A375 (cell line): ENCODE measurements around the genes SMIM40, CUTA and BAK1.

DNA sequence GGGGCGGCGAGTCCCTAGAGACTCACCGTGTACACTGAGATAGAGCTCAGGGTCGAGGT is 381 bp downstream of the TAPBP start:
- RAMPAGE, long total RNA: no peak

- RAMPAGE, long total RNA: no peak
These were observed 2.4 kb downstream of the DAXX start for GRCh38 chr6:33319981-33321111.

DNA sequence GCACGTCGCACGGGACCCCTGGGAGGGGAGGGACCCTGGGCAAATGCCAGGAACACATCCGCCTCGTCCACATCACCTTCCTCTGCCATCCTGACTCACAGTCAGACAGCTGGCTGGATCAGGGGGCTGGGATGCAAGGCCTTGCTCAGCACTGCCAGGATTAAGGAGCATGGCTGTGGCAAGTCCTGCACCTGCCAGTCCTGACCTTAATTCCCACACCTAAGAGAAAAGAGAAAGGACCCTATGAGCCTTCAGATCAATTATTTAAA is at the start of gene SMIM40:
TSS of gene SMIM40 (minus strand) at position 103 of the 269 bp plus-strand sequence.
- RAMPAGE, long total RNA: no peak

DNA sequence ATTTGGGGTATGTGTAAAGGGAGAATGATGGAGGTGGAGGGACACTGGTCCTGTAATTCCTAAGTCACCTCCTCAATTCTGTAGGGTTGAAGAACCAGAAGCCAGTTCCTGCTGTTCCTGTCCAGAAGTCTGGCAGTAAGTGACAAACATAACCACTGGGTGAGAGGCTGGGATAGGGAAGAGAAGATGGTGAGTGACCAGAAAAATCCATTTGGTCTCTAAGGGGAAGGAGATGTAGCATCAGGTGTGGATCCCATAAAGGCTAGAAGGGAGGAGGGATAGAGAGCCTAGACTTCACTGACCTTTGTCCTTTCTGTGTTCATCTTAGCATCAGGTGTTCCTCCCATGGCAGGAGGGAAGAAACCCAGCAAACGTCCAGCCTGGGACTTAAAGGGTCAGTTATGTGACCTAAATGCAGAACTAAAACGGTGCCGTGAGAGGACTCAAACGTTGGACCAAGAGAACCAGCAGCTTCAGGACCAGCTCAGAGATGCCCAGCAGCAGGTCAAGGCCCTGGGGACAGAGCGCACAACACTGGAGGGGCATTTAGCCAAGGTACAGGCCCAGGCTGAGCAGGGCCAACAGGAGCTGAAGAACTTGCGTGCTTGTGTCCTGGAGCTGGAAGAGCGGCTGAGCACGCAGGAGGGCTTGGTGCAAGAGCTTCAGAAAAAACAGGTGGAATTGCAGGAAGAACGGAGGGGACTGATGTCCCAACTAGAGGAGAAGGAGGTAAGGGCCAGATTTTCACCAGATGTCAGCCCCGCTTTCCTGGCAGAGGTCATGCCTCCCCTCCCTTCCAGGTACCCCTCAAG is 7.2 kb upstream of the PHF1 start:
- RAMPAGE, long total RNA: no peak

DNA sequence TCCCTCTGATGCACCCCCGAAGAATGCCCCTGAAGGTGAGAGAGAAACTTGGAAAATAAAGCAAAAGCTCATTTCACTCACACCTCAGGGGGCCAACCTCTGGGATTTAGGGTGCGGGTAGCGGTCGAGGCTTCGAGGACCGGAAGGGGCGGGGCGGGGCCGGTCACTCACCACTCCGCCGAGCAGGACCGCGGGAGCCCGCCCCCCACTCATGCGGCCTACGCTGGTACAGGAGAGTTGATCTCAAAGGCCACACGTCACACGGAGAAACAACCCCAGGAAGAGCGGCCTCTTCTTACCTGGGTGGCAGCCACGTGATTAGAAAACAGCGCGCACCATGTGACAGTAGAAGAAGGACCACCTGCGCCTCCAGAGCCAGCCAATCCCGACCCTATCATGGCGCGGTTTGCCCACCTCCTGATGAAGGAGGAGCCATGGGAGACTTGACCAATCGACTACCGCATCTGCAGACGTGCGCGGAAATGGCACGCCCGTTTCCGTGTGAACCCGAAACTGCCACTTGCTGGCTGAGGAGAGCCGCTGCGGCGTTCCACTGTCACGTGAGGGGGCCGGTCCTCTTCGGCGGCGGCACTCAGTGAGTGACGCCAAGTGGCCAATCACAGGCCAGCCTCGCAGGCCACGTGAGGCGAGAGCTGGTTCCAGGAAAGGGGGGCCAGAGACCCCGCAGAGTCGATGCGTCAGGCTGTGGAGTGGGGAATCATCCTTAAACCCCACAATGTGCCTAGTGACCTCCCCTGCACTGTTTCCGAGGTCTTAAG is at the start of gene CUTA:
TSS of gene CUTA (minus strand) at position 320 of the 779 bp plus-strand sequence.
- RAMPAGE, long total RNA: start-site peak on the minus strand centred at position 146 of the sequence, 19 bp wide, 63 and 39 reads in 2 replicates; start-site peak on the minus strand centred at position 293 of the sequence, 56 bp wide, 48 and 23 reads in 2 replicates

DNA sequence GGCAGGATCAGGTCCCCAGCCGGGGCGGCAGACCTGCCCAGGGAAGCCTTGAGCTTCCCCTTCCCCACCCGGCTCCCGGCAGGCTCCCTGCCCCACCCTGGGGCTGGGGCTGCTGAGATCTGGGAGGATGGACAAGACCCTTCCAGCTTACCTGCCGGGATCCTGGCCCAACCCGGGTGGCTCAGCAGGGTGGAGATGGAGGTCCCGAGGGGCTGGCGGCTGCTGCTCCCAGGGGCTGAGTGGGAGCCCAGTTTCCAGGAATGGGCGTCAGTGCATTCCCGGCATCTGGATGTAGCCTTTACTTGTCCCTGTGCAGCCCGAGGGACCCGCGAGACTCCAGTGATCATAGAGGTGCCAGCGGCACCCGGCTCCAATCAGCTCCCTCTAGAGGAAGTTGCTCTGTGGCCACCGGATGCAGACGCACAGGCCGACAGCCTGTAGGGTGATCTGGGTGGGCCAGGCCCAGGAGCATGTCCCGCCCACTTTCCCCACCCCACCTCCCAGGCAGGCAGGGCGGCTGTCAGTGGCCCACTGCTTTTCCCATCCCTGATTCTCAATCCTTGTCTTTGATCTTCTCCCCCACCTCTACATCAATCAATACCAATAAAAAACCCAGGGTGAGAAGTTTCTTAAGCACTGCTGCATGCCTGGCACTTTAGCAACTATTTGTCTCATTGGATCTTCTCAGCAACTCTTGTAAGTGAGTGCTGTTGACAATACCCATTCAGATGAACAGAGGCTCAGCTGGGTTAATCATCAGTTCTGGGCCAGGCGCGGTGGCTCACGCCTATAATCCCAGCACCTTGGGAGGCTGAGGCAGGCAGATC is at the start of gene BAK1:
TSS of gene BAK1 (minus strand) at position 403 of the 827 bp plus-strand sequence.
- RAMPAGE, long total RNA: no peak

DNA sequence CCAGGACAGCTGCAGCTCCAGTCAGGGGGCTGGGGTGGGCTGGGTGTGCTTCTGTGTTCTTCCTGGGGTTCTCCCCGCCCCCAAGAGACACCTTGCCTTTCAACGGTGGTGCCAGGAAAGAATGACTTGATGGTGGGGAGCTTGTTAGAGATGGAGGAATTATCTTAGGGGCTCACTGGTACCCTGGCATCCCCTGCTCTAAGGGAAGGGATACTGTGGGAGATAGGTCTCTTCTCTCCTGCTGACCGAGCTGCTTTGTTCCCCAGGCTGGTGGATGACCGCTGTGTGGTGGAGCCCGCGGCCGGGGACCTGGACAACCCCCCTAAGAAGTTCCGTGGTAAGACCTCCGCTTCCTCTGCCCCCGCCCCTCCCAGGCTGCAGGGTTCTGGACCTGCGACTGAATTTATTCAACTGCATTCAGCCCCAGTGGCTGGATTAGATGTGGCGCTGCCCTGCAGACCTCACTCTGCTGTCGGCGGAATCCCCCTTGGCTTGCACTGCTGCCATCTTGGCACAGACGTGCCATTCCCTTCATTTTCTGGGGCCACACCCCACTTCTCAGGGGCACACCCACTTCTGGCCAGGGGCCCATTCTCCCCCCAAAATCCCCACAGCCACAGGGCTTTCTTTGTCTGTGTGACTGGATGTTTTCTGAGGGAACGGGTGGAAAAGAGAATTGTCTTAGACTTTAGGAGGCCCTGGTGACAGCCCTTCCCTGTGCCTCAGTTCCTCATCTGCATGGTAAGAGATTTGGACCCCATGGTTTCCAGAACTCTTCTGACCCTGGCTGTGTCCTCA is 19.3 kb downstream of the ITPR3 start:
- RAMPAGE, long total RNA: no peak

DNA sequence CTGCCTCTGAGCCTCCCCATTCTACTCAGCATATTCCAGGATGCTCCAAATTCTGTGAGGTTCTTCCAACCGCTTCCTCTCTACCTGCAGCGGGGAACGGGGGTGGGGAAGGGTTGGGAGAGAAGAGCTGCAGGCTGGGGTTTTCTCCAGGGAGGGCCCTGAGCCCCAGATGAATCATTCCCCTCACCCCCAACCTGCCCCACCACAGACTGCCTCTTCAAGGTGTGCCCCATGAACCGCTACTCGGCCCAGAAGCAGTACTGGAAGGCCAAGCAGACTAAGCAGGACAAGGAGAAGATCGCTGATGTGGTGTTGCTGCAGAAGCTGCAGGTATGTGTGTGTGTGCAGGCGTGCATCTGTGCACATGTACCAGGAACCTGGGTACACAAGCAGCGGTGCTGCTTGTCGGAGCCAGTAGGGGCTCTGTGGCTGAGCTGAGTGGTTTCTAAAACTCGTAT is 34.5 kb downstream of the ITPR3 start:
- RAMPAGE, long total RNA: no peak

DNA sequence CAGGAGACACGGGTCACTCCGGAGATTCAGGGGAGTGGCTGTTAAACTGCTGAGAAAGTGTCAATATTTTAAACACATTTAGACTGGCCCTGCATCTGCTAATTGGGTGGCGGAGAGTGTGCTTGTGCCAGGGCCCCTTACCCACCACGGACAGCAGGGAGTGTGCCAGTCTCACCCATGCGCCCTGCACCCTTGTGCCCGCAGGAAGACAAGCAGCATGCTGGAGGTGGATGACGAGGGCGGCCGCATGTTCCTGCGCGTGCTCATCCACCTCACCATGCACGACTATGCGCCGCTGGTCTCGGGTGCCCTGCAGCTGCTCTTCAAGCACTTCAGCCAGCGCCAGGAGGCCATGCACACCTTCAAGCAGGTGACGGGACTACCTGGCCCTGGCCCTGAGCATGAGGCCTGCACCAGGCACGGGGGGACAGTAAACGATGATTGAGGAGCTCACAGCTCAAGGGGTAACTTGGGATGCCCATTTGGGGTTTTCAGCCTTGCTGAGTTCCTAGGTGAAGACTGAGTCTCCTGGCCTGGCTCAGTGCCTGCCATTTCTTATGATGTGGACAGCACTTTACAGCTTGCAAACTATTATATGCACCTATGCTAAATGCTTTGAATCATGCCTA is 35.9 kb downstream of the UQCC2 start:
- RAMPAGE, long total RNA: no peak

DNA sequence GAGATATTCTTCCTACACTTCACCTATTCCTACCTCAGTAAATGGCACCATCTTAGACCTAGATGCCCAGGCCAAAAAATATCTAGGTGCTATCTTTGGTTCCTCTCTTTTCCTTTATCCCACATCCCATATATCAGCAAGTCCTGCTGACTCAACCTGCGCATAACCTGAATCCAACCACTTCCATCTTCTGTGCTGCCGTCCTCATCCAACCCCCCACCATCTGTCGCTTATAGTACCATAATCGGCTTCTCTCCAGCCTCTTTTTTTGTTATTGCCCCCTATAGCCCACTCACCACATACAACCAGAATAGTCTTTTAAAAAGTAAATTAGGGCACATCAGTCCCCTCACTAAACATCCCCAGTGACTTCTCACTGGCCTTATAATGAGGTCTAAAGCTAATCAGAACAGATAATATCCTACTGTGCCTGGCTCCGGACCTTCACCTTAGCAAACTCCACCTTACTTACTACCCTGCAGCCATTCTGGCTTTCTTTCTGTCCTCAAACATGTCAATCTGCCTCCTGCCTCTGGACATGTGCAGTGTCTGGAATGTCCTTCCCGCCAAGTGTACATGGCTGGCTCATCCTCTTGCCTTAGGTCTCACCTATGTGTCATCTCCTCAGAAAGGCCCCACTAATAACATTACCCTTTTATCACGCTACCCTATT is 1.4 kb downstream of the UQCC2 start:
- RAMPAGE, long total RNA: no peak

DNA sequence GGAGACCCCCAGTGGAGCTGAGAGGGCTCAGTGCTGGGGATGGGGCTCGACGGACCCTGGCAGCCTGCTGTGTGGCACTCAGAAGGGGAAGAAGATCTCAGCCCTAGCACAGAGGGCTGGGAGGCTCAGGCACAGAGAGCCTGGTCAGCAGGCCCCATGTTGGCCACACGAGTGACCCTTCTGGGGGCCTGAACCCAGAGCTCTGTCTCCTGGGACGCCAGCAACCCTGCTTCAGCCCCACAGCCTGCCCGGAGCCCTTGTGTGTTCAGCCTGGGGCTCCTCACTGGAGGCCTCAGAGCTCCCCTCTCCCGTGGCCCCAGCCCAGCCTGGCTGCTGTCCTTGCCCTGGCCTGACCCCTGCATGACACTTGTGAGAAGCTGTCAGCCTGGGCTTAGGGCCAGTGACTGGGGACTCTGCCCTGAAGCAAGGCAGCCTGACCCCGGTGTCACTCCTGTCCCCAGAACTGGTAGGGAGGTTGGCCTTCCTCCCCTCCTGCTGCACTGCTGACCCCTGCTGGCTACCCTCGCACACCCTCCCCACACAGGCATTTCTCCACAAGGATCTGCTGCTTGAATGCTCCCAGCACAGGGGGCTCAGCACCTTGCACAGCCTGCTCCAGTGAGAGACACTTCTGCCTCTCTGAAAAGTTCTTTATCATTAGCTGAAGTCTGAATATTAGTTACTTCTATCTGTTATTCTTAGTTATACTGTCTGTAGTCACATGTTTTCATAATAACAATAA is 15.3 kb upstream of the IP6K3 start:
- RAMPAGE, long total RNA: no peak

DNA sequence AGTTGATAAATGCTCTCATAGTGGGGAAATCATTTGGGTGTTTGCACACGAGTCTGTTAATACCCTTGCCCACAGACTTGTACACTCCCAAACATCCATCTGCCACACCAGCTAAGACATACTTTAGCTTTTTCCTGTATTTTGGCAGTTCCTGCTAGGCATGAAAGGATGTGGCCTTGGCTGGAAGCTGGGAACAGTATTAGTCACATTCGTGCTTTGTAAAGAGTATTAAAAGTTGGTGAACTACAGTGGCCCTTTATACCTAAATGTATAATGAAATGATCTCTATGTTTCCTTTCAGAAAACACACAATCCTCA is 1.6 kb downstream of the LEMD2 start:
- RAMPAGE, long total RNA: no peak

DNA sequence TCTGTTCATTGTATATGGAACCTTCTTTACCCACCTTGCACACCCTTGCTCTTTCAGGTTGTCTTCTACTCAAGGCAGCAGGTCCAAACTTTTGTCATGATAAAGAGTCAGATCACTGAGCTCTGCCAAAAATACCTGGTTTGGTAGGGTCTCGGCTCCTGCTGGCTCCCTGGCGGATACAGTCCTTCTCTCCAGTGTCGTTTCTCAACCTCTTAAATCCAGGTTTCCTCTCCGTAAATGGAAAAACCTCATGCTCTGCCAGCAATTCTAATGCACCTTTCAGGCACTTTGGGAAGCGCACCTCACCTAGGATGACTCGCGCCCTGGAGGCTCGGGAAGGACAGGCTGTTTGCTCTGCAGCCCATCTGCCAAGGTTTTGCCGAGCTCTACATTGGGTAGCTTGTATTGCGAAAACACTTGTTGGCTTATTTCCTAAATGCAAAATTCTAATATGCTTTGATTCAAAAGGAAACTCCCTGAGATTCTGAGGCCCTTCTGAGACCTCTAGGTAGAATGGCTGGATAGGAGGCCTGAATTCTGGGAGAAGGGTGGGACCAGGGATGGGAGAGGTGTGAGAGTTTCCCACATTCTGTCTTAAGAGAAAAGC is 102.6 kb upstream of the MLN start:
- RAMPAGE, long total RNA: no peak

DNA sequence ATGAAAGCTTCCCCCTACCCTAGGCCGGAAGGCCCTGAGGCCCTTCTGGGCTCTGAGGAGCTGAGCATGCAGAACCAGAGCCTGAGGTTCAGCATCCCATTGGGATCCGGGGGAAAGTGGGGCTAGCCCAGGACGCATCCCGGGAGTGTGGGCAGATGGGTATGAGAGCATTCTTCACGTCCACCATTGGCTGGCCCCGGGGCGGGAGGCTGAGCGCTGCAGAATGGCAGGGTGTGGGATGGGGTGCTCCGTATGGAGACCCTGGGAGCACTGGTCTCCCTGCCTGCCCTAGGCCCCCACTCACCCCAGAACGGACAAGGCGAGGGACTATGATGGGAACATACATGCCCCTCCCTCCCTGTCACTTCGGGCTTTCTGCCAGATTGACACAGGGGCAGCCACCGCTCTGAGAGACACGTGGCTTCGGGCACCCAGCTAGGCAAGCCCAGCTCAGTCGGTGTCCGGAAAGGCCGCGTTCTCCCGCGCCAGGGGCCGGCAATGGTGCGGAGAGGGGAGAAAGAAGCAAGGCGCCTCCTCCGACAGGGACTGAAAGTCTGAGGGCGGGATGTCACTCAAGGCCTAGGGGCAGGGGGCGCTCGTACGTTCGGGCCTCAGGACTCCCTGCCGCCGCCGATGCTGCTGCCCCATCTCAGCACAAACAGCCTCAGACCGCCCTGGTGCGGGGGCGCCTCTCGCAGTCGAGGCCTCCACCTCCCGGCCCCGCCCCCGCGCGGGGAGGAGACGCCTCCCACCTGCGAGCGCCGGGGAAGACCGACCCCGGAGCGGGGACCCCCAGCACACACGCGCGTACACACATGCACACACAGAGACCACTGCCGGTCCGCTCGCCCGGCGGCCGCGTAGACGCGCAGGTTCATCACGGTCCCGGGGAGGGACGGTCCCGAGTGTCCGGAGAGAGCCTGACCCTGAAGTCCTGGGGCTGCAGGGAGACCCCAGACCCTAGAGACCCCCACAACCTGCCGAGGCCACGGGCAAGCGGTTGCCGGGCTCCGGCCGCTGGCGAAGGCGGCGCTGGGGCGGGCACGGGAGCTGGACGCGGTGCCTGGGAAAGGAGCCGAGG is 2.0 kb downstream of the GRM4 start:
- RAMPAGE, long total RNA: no peak

DNA sequence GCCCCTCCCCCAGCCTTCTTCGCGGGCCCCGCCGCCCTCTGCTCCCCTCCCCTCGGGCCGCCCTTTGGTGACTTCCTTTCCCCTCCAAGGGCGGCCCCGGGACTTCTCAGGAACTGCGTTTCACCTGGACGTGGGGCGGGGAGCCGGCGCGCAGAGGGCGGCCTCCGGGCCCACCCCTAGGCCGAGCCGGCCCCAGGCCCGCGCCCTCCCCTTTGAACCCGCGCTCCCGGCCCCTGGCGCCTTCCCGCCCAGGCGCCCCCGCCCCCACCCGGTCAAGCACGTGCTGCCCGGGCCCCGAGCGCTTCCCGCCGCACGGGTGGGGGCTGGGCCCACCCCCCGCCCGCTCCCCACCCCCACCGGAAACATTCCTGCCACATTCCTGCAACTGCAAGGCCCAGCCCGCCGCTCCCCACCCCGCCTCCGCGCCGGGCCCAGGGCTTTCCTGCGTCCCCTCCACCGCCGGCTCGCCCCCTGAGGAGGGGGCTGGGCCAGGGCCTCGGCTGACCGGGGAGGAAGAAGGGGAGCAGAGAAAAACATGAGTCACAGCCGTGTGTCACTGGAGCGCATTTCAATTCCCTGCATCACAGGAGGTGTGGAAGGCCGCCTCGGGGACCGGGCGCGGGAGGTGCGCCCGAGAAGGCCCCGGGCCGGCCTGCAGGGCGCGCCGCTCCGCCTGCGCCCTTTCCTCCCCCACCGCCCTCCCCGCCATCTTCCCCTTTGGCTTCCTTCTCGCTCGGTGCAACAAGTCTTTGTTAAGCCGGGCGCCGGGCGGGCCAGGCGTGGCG is 1.2 kb upstream of the HMGA1 start:
- RAMPAGE, long total RNA: no peak

- RAMPAGE, long total RNA: no peak
These were observed 1.9 kb downstream of the HMGA1 start for GRCh38 chr6:34238438-34239048.

DNA sequence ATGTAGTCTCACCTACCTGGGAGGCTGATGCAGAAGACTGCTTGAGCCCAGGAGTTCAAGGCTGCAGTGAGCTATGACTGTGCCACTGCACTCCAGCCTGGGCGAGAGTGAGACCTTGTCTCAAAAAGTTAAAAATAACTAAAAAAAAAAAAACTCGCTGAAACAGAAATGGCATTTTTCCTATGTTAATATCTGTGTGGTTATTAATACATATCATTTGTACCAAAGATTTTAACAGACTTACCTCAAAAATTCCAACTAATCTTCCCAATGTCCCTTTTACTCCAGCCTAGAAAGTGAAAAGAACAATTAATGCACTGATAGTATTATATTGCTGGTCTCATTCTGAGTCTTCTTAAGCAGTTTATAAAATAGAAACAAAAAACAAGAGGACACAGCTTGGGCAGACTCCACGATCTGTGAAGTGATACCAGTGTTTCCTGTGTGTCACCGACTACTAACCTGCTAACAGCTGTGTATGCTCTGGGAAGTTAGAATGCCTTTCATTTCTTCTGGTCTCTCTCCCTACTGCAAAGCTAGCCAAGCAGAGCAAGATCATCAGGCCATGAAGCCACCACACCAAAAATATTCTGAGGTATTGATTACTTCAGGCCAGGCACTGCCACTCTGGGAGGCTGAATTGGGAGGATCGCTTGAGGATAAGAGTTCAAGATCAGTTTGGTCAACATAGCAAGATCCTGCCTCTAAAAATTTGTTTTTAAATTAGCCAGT is 46.8 kb upstream of the SMIM29 start:
- RAMPAGE, long total RNA: no peak

DNA sequence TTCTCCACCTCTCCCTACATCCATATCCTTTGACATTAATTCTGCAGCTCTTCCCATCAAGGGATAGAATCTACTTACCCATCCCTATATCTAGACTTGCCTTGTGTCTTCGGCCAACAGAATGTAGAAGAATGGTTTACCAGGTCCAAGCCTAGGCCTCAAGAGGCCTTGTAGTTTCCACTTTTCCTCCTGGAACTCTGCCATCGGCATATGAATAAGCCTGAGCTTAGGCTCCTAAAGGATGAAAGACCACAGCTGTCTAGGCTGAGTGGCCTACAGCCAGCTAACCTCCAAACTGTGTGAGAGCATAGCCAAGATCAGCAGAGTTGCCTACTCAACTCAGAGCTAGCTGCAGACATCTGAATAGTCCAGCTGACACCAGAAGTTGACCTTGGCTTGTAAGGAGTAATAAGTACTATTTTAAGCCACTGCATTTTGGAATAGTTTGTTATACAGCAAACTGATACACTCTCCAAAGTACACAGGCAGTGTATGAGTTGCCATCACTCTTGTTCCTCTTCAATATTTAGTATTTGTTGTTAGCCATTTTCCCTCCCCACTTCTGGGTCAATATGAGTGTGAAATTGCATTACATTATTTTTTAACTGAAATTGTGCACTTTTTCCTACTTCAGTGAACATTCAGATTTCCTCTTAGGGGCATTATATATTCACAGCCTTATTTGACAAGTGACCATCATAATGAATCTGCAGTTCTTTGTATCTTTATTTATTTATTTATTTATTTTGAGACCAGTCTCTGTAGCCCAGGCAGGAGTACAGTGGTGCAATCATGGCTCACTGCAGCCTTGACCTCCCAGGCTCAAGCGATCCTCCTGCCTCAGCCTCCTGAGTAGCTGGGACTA is 52.7 kb upstream of the SMIM29 start:
- RAMPAGE, long total RNA: no peak

- RAMPAGE, long total RNA: no peak
These were observed 66.9 kb upstream of the SMIM29 start for GRCh38 chr6:34315446-34316451.

DNA sequence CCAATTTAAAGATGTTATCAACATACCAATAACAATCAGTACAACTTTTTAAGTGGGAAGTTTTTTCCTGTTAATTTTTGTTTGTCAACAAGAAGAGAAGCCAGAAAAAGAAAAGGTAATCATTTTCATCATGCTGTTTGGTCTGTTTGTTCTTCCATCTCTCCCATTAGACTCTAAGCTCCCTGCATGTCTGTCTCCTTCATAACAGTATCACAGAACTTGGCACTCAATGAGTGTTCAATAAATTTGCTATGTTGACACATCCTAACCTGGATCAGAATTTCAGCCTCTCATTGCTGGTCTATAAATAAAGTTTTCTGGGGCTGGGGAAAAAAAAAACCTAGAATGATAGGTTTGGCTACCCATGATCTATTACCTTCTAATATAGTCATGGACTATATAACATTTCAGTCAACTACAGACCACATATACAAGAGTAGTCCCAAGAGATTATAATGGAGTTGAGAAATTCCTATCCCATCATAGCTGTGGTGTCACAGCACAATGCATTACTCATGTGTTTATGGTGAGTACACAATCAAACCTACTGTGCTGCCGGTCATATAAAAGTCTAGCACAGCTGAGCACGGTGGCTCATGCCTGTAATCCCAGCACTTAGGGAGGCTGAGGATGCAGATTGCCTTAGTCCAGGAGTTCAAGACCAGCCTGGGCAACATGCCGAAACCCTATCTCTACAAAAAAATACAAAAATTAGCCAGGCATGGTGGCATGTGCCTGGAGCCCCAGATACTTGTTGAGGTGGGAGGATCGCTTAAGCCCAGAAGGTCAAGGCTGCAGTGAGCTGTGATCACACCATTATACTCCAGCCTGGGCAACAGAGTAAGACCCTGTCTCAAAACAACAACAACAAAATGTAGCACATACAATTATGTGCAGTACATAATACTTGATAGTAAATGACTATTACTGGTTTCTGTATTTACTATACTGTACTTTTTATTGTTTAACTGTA is 5.9 kb downstream of the NUDT3 start:
- RAMPAGE, long total RNA: no peak